SEM (cell line): ENCODE measurements around a stretch of chr6.

DNA sequence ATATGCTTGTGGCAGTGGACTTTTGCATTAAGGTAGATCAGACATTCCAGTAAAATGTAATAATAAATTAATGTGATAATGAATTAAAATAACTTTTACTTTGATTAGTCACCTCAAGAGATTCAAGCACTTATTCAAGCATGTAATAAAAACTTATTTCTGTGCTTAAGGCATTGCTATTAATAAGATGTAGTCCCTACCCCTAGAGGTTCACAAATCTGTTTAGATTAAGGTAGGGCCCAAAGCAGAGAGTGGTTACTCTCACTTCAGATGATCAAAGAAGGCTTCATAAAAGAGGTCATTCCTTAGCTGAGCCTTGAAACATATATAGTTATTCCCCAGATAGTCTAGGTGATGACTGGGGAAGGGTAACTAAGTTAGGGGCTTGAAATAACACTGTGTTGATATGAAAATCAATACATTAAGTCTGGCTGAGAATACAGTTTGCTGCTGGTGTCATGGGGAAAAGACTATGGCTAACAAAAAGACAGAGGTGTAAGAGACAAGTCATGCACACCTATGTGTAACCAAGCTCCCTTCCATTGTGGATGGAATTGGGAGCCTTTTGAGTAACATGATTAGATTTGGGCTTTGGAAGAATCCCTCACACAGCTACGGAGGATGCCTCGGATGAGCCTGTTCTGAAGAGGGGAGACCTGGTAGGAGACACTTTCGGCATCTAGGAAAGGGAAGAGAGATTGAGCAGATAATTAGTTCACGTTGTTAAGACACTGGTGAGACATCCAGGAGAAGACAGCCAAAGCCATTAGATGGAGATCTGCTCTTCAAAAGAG is 395.5 kb downstream of the UTRN start:
- PRO-cap = no peak

GRCh38 chr6:144813447-144814285 is 528.5 kb downstream of the UTRN start:
- PRO-cap = no peak

- PRO-cap = no peak
These were observed 171.4 kb downstream of the ADGB start for GRCh38 chr6:146770231-146770544.

DNA sequence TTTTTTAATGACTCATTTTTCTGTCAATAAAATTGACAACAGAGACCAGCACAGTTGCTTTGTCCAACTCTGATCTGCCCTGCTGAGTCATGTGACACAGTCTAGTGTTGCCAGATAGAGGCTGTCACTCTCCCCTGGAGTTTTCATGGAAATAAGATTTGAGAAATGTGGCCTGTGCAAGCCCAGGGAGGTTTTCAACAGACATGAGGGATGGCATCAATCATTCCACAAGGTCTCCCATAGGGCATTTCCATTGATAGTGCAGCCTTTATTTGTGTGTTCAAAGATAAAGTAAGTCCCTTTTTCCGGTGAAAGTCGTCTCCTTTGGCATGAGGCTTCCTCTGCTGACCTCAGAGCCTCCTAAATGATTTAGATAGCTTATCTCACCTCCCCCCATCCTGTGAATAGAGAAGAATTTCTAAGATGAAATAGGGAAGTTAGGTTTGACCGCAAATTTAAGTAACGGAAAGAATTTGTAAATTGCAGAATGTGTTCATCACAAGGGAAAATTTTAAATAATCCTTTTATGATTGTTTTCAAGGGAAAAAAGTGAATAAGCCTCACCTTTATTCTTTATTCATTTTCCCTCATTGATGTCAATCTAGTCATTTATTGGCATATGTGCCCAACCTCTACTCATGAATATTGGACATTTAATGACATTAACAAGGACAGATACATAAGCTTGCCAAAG is 277.7 kb downstream of the ADGB start:
- PRO-cap = no peak

DNA sequence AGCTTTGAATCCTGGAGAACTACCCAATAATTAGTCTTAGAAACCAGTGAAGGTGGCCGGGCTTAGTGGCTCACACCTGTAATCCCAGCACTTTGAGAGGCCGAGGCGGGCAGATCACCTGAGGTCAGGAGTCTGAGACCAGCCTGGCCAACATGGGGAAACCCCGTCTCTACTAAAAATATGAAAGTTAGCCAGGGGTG is 29.0 kb upstream of the STXBP5 start:
- PRO-cap = no peak

DNA sequence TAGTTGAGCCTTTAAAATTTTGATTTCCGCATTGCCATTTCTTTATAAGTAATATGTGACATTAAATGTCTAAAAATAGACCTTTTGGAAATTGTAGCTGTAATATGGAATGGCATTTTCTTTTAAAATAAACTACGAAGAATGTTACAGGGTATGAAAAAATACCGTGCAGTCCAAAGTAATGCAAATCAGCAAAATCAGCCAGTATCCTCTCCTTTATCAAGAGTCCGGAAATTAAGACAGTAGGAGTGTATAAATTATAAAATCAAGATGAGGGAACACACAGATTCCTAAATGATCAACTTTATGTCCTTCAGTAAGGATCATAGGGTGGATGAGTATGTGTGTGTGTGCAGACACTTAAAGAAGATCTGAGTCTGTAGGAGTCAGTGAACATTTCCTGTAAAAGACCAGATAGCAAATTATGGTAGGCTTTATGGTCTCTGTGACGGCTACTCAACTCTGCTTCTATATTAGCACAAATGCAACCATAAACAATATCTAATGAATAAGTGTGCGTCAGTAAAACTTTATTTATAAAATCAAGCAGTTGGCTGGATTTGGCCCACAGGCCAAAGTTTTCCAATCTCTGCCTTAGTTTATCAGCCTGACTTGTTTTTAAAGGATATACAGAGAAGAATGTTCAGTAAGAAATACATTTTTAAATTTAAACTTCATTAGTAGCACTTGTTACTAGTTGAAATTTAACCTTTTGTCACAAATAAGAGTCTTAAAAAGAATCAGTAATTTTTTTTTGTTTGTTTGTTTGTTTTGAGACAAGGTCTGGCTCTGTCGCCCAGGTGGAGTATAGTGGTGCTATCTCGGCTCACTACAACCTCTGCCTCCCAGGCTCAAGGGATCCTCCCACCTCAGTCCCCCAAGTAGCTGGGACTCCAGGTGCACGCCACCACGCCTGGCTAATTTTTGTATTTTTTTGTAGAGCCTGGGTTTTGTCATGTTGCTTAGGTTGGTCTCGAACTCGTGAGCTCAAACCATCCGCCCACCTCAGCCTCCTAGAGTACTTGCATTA is 10.7 kb downstream of the STXBP5 start:
- PRO-cap = no peak

DNA sequence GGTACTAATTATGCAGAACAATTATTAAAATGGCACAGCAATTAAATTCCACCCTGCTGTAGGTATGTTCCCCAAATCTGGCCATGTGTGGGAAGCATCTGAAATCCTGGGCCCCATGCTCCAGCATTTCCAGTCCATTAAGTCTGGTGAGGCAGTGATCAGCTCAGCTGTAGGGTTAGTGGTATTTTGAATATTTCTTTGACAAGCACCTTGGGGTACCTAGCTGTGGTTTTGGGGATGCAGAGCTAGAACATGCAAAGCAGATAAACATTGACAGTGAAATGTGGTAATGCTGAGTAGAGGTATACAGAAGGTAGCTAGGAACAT is 101.8 kb downstream of the STXBP5 start:
- PRO-cap = no peak

GRCh38 chr6:147323820-147324235 is 119.6 kb downstream of the STXBP5 start:
- PRO-cap = no peak

GRCh38 chr6:147331402-147332817 is 127.7 kb downstream of the STXBP5 start:
- PRO-cap = no peak

DNA sequence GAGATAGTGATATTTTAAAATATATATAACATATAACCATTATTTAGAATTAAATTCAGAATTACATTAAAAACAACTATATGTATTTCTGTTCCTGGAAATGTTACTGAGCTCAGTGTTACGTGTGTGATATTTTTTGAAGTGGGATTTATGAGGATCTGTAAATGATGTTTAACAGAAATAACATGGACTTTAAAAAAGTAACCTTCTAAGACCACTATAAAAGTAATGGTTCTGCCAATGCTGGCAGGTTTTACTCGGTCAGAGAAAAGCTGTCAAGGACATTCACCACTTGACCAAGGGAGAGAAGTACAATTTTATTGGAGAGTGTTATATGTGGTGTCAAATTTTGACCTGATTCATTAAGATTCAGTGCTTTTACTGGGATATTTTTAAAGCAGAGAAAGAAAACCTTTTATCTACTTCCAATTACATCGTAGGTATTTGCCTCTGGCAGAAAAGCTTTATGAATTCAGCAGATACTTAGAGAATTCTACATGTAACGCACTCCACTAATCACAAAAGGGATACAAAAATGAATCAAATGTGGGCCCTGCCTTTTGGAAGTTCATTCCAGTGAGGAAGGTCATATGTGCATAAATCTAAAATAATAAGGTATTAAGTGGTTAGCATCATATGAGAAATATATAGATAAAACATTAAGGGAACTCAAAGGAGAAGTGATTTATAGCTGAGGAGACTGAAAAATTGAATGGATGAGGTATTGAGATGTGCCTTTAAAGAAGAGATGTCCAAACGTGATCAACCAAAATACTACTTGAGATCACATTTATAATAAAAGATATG is 133.7 kb downstream of the STXBP5 start:
- PRO-cap = no peak

DNA sequence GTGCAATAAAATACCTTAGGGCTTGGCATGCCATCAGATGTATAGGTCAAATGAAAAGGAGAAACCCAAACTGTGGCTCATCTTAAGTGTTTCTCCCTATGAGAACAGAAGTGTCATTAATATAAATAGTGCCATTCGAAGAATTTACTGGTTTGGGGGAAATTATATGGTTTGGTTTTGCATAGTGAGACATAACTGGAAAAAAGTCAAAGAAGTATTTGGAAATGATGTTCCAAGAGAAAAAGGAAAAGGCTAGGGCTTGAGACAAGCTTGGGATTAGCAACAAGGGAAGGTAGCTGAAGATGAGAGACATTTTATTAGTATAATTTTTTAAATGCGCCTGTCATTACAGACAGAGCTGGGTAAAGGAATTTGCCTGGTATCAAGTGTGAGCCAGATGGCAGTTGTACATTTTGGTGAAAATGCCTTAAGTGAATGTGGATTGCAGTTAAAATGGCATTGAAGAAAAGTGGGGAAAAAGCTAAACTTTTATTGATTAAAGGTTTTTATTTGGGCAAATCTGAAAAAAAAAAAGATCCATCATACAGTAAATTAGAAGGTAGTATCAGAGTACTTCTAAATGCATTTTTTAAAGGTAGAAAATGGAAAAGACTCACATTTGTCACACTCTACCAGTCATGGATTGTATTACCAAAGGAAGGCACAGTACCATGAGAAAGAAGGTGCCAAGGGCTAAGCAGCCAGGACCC is 150.6 kb upstream of the SAMD5 start:
- PRO-cap = no peak

- PRO-cap = no peak
These were observed 123.6 kb upstream of the SAMD5 start for GRCh38 chr6:147384699-147385406.

GRCh38 chr6:147529787-147530541 is 21.5 kb downstream of the SAMD5 start:
- PRO-cap = no peak

DNA sequence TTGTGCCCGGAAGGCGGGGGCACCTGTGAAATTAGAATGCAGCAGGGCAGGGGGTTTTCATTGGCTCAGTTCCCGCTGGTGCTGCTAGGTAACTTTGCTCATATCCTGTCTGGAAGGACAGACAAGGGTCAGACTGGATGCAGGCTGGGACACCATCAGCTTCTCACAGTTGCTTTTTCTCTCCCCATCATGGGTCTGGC is 195.9 kb upstream of the SASH1 start:
- PRO-cap = no peak

GRCh38 chr6:148397931-148398760 is 55.5 kb downstream of the SASH1 start:
- PRO-cap = no peak

GRCh38 chr6:148682903-148683447 is 63.9 kb upstream of the UST start:
- PRO-cap = unidirectional peak, plus-strand start at chr6:148683118

DNA sequence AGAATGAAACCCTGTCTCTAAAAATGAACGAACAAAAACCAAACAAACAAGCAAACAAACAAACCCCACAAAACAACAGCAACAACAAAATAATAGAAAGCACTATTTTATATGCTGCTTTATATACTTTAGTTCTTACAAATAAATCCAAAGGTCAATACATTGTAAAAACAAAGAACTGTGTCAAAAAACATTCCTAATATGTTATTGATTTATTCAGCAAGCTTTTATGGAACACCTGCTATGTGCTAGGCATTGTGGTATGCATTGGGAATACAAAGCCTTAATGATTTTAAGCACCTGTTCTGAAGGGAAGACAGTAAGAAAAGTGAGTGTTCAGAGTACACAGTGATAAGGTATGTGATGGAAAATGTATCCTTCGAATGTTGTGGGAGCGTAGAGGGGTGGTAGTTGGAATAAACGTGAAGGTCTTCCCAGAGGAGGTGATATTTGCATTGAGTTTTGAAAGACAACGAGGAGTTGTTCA is 50.5 kb downstream of the UST start:
- PRO-cap = no peak

DNA sequence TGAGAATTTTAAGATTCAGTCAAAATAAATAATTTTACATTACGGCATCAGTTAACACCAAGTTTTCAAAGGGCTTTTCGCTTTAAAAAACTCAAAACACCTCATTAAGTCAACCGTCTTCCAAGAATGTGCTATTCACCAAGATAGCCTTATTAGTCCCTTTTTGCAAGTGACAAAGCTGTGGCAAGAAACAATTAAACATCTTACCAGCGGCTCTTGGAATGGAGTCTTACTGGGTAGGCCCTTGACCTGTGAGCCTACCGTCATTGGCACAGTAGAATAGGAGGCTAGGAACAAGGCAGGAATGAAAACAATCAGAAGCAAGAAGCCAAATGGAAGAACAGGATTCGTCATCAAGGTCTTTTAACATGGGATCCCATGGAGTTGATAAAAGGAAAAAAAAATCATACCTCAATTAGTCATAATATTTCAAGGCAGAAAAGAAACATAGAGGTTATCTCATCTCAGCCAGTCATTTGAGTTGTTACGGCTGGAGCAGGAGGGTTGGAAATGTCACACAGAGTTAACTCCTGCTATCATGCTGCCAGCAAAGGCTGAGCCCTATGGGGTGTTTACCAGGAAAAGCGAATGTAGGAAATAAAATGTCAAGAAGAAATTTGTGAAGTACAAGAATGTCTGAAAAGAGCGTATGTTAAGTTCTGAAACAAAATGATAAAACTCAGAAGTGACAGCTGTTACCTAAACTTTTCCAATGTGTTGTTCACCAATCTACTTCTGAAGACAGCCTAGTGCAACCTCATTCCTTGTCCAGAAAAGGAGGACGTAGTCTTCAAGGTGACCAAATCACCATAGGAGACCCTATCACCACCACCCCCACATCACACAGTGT is 236.5 kb downstream of the UST start:
- PRO-cap = no peak

DNA sequence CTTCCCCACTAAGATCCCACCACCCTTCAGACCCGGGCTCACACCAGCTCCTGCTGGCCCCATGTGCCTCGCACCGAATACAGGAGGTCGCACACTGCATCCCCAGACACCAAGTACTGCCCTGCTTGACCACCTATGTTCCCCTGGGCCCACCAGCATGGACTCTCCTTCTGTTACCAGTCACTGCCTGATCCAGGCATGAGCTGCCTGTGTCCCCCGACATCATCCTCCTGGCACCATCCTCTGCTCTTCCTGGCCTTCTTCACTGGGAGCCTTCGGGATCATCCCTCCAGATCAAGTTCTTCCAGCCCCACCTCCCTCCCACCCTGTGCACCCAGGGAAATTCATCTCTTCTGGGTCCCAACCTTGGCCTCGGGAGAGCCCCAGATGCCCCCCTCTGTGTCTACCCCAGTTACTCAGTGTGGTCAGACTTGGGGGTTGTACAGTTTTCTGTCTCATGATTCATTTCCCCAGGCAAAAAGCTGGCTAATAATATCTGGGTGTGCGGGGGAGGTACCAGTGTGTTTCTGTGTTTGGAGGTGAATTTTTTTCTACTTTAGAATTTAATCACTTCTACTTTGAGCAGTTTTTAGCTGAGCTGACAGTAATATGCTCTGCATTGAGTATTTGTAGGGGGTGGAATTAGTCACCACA is 285.0 kb upstream of the TAB2 start:
- PRO-cap = bidirectional peak, plus-strand start at position 489 of the sequence, minus-strand start at position 423 of the sequence

- PRO-cap = no peak
These were observed 3.4 kb downstream of the TAB2 start for GRCh38 chr6:149320773-149321363.